Mammary microvascular endothelial cell (primary cell): ENCODE results near the gene SLC15A4.

GRCh38 chr12:128794485-128795317 is 29.1 kb downstream of the SLC15A4 start:
- RAMPAGE, long total RNA: no peak

DNA sequence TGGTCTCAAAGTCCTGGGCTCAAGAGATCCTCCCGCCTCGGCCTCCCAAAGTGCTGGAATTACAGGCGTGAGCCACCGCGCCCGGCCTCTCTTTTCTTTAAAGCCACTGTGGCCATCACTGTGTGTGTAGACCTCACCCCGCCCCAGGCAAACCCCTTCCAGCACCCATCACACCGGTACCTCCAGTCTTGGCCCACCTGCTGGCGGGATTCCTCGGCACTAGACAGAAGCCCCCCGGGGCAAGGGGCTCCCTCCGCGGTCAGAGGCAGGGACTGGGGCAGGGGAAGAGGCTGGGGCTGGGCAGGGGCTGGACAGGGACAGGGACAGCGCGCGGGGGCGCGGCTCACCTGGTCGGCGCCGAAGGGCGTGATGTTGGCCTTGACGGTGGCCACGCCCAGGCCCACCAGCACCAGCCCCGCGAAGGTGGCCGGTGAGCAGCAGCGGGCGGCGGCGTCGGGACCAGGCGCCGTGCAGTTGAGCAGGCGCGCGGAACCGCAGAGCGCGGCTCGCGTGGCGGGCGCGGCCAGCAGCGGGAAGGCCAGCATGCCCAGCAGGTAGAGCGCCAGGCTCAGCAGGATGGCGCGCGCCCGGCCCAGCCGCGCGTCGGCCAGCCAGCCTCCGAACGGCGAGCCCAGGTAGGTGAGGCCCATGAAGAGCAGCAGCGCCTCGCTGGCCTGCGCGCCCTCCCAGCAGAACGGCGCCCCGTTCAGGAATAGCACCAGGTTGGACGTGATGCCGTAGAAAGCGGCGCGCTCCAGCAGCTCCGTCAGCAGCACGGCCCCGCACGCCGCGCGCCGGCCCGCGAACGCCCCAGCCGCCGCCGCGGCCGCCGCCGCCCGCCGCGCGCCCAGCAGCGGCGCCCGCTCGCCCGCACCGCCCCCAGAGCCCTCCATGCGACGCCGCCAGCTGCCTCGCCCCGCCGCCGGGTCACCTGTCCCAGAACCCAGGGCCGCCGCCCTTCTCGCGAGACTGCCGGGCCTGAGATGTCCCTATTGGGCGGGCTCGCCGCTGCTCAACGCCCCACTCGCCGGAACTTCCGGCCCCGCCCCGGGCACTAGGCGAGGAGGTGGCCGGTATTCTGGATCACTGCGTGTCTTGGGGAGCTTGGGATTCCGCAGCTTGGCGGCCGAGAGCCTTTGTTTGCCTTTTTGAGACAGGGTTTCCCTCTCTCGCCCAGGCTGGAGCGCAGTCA is at the start of gene SLC15A4:
TSS of gene SLC15A4 (minus strand) at position 908 of the 1,192 bp plus-strand sequence.
- RAMPAGE, long total RNA: no peak

- RAMPAGE, long total RNA: no peak
Observed at GRCh38 chr12:128861320-128861777, 8.1 kb downstream of the GLT1D1 start.

DNA sequence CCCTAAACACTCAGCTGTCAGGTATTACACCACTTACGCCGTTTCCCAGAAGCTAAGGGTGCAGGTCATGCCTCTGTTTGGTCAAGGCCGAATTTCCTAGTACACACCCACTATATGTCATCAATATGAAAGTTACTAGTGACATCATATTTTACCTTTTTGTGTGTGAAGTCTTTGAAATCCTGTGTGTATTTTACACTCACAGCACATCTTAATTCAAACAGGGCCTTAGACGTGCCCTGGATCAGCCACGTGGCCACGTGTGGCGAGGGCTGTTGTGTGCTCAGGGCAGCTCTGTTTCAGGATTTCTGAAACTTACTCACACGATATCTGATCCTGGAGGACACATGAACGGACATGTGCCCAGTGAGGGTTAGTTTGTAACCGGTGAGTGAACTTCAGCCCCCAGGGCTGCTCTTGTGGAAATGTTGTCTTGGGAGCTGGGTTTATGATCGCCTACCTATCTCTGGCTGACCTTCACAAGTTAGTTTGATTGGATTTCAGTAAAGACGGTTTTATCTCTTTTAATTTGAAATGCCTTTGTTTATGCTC is 51.9 kb downstream of the GLT1D1 start:
- RAMPAGE, long total RNA: no peak

DNA sequence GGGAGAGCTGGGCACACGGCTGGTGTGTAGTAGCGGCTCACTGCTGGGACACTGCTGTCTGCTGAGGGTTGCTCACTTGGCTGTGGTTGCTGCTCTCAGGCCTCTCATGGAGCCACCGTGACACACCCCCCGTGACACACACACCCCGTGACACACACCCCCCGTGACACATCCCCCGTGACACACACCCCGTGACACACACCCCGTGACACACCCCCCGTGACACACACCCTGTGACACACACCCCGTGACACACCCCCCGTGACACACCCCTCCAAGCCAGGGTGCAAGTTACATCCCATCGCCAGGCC is 42.8 kb upstream of the FZD10 start:
- RAMPAGE, long total RNA: no peak

DNA sequence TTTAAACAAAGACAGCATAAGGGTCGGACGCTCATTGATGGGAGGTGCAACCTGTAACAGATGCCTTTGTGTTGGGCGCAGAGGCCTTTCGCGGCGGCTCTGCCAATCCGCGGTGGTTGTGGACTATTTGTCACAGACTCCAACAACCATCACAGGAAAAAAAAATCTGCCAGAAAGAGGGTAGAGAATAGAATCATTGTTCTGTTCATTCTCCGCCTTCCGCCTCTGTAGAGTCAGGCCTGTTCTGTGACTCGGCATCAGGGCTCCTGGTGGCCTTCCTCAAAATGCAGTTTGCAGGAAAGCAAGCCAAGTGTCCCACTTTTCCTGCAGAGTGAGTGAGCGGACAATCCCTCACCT is 83.1 kb upstream of the PIWIL1 start:
- RAMPAGE, long total RNA: no peak

- RAMPAGE, long total RNA: no peak
Observed at GRCh38 chr12:130281149-130281557, 56.5 kb upstream of the PIWIL1 start.

GRCh38 chr12:130713252-130713698 is 2.8 kb downstream of the RIMBP2 start:
- RAMPAGE, long total RNA: no peak

- RAMPAGE, long total RNA: no peak
Observed at GRCh38 chr12:130715317-130715947, 667 bp downstream of the RIMBP2 start.

DNA sequence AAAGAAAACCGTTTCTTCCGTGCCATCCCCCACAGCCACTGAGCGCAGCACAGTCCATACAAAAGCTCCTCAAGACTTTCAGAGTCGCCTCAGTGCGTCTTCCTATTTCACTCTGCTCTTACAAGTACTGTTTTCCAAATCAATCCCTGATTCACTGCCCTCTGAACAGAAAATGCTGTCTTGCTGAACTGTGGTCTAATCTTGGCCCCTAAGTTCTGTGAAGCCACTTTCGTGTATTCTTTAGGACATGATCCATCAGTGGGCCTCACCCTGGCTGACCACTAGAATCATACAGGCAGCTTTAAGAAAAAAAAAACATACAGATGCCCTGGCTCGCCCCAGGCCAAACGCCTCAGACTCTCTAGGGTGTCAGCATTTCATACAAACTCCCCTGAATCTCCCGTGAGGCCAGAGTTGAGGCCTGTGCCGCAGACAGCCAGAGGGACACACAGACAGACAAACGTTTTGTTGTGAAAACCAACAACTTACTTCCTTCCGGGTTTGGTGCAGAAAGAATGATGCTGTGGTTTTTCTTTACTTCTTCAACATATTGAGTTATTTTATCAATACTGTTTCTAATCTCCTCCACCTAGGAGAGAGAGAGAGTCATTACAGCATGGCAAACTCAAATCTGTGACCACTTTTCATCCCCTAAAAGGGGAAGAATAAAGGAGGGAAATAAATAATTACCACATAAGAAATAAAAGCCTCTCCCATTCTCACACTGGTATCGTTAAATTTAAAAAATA is 17.7 kb downstream of the STX2 start:
- RAMPAGE, long total RNA: no peak

- RAMPAGE, long total RNA: no peak
Observed at GRCh38 chr12:130870496-130871375, 1.1 kb upstream of the RAN start.

GRCh38 chr12:130961677-130962326 is 8.1 kb downstream of the ADGRD1 start:
- RAMPAGE, long total RNA: no peak

- RAMPAGE, long total RNA: no peak
Observed at GRCh38 chr12:131002992-131003501, 49.3 kb downstream of the ADGRD1 start.

- RAMPAGE, long total RNA: no peak
Observed at GRCh38 chr12:131028273-131029250, 74.9 kb downstream of the ADGRD1 start.

DNA sequence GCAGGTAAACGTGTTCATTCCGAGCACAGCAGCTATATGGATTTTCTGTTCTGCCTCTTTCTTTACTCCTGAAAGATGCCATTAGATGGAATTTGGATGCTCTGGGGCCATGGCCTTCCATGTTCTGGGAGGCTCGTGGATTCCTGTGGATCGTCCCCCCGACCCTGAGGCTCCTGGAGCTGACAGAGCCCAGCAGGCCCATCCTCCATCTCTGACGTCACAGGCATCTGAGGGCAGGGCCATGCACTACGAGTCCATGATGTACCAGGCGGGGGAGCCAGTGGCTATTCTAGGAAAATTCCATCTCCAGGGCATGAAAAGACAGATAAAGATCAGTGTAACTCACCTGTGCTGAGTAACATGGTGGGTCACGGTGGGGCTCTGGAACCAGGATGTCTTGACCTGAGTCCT is 115.2 kb downstream of the ADGRD1 start:
- RAMPAGE, long total RNA: no peak

- RAMPAGE, long total RNA: no peak
Observed at GRCh38 chr12:131536600-131536917, 174.3 kb upstream of the SFSWAP start.

DNA sequence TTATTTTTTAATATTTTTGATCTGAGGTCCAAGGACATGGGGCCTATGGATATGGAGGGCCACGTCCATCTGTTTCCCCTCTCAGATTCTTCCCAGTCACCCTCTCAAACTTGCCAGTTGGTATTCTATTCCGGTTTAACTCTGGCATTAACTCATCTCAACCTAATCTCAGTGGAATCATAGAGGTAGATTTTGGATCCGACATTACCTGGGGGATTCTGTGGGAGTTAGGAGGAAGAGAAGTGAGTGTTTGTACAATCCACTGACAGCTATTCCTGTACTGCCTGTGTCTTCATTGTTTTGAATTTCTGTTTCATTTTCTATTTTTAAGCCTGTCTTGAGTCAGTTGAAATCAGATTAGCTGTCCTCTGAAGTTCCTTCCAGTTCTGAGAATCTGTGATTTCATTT is 103.5 kb upstream of the SFSWAP start:
- RAMPAGE, long total RNA: no peak

DNA sequence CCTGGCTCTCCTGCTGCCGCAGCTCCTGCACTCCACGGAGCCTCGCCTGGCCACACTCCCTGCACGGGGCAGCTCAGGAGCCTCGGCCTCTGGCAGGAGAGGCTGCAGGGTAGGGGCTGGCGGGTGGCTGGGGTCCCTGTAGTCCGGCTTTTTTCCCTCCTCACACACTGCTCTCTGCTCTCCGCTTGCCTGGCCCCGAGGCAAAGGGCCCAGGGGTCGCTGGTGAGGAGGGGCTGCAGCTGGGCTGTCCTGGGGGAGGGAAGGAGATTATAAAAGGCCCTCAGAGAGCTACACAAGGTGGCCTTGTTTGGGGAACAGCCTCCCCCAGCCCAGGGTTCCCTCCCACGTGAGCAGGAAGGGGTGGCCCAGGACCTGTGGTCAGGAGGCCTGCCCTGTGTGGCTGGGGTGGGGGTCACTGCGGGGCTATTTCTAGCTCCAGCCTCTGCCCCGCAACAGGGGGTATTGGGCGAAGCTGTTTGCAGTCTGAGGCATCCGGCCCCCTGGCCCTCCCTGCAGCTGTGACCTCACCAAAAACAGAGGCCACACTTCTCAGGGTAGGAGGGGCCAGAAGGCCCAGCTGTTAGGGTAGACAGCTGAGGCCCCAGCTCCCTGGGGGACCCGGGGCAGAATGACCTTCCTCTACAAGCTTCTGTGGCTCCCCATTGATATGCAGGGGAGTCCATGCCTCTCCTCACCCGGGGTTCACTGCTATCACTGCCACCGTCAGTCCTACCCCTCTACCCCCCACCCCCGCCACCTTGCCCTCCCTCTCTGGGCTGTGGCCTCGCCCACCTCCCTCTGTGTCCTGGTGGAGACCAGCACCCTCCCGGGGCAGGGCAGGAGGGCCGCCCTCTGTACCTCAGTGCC is 88.8 kb upstream of the SFSWAP start:
- RAMPAGE, long total RNA: no peak

GRCh38 chr12:131736179-131736562 is 25.3 kb downstream of the SFSWAP start:
- RAMPAGE, long total RNA: no peak

- RAMPAGE, long total RNA: no peak
Observed at GRCh38 chr12:131736603-131736918, 25.7 kb downstream of the SFSWAP start.